ENCODE results near the genes LYPD6 and STAM2.

DNA sequence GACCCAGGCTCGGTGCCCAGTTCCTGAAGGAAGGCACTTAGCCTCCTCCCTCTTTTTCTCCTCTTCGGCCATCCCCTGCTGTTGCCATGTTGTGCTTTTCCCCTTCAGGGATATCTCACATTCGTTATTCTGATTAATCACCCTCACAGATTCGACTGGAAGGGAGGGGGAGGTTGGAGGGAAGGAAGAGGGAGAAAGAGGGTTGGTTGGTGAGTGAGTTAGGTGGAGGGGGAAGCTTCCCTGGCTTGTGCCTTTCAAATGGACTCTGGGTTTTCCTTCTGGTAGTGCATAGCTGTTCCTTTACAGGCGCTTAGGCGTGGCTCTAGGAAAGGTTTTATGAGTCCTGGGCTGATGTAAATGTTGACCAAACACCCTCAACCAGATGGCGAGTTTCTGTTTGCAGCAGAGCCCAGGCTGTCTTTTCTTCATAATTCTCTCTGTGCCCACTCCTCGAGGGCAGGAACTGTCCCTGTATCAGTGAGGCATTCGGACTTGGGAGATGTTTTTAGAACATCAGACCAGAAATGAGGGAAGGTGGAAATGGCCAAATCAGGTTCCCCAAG is 38.9 kb upstream of the LYPD6B start:
- PRO-cap, 3 experiments, result no peak in any of the 3 experiments

DNA sequence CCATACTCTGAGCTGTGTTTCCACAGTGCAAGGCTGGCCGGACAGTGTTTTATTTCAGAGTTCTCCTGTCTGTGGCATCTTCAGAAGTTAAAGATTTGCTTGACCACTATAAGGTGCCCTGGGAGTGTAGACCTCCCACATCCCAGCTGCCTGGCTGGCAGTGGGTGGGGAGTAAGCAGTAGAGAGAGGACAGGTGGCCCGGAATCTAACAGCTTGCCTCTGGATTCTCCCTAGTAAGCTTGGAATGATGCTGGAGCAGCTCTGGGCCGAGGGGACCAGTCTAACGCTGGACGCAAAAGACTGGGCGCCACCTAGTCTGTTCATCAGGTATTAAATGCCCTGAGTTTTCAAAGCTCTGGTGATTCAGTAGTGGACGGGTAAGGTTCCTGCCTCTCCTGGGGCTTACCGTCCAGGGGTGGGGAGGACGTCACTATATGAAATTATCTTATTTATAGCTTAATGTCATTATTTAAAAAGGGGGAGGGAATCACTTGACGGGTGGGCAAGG is 687 bp upstream of the LYPD6B start:
- PRO-cap, 3 experiments, result peak in 1 of 3 experiments; most common plus-strand start position 361 of the sequence (in 1)

GRCh38 chr2:149329765-149330912 is at the start of gene LYPD6:
Gene LYPD6 (plus strand): TSS chr2:149330587.
- PRO-cap, 3 experiments, result peak in 3 of 3 experiments; most common plus-strand start chr2:149330008 (in 3); most common minus-strand start chr2:149330375 (in 2)

- PRO-cap, 3 experiments, result peak in 1 of 3 experiments; most common minus-strand start chr2:149598195 (in 1)
Observed at GRCh38 chr2:149597928-149598594, 10.5 kb upstream of the MMADHC start.

DNA sequence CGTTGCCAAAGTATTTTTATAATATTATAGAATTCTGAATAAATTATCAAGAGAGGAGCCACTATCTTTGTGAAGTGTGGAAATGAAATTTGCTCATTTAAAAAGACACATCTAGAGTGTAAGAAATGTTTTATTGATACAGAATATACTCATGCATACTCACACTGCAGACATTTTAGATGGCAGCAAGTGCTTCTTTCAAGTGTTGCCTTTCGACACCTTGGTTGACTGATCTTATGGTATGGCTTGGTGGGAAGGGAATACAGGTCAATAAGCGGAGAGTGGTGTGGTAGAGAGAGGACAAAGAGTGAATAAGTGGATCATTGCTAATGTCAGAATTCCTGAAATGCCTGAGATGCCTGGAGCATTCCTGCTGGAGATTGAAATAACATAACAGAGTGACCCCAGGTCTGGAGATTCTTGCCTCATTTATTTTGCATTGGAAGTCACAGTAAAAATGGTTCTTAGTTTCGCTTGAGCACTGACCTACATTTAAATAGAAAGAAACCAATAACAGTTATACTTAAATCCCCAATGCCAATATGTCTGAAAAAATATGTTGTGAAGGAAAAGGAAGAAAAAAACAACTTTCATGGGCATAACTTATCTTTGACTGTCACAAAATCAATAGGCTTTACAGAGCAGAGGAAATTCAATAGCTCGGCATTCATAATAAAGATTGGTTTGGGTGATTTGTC is 76.6 kb downstream of the RND3 start:
- PRO-cap, 3 experiments, result no peak in any of the 3 experiments

GRCh38 chr2:150469520-150470379 is 17.7 kb downstream of the RND3 start:
- PRO-cap, 3 experiments, result no peak in any of the 3 experiments

DNA sequence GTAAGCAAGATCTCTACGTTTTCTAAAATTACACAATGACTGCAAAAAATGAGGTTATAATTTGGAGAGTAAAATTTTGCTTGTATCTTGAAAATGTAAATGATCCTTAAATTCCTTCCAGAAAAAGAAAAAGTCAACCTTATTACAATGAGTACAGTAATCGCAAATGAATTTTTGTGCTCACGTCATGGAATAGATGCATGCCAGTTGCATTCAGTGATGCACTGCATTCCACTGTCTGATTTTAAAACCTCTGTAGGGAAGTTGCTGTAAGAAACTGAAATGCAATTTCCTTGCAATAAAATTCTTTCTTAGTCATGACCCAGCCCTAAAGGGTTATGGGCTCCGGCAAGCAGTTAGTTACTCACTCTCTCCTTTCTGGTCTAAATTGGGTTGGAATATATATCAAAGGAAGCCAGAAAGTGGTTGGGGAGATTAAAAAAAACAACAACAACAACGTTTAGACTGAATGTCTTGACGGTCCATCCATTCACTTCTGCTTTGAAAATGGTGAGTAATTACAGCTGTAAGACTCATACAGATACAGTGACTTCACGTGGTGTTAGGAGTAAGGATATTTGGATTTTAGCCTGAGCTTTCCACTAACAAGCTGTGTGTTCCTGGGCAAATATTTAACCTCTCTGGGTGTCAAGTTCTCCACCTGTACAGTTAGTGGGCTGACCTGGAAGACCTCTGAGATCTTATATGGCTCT is 8.6 kb upstream of the RND3 start:
- PRO-cap, 3 experiments, result no peak in any of the 3 experiments

DNA sequence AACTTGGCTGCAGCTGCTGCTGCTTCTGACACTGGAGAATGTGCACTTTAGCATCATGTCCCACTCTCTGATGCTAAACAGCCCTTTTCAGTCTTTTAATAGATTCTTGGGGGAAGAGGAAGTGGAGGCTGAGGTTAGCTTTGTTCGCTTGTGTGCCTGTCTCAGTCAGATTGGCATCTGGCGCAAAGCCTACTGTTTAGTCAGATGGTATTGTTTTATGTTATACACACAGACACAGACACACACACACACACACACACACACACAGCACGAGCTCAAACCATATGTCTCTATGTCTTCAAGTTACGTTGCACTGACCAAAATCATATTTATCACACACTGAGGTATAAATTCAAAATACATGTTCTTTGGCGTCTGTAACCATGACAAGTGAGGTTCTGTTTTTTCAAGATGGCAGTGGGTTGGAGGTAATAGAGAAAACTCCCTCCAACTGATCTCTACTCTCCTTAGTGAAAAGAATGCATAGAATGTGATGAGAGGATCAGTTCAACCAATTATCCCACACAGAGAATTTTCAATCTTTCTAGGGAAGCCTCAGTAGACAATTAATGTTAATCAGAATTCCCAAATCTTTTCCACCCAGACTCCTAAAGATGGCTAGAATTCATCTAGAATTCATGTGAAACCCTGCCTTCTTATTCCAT is 136.8 kb upstream of the RND3 start:
- PRO-cap, 3 experiments, result no peak in any of the 3 experiments

DNA sequence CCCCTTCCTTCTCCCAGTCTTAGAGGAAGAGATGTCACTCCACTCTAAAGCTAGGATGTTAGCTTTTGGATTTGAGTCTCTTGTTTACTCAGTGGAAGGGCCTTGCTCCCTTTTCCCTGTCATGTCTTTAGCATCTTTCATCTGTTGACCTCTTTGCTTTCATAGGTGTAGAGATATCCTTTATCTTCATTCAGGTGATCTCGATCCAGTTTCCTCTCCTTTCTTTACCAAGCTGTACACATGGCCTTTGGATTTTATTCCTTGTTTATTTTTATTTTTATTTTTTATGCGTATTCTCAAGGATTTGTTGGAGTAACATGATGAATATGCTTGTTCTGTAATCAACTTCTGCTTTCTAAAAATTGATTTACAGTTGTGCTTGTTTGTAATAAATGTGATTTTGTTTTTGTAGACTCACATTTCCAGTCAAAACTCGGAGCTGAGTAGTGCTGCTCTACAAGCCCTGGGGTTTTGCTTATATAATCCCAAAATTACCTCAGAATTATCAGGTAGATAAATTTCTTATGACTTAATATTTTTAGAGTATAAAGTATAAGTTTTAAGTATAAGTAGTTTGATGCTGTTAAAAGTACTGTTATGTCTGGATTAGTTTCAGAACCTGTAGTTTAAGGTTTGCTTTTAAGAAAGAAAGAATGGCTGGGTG is 4.8 kb downstream of the RIF1 start:
- PRO-cap, 3 experiments, result no peak in any of the 3 experiments

DNA sequence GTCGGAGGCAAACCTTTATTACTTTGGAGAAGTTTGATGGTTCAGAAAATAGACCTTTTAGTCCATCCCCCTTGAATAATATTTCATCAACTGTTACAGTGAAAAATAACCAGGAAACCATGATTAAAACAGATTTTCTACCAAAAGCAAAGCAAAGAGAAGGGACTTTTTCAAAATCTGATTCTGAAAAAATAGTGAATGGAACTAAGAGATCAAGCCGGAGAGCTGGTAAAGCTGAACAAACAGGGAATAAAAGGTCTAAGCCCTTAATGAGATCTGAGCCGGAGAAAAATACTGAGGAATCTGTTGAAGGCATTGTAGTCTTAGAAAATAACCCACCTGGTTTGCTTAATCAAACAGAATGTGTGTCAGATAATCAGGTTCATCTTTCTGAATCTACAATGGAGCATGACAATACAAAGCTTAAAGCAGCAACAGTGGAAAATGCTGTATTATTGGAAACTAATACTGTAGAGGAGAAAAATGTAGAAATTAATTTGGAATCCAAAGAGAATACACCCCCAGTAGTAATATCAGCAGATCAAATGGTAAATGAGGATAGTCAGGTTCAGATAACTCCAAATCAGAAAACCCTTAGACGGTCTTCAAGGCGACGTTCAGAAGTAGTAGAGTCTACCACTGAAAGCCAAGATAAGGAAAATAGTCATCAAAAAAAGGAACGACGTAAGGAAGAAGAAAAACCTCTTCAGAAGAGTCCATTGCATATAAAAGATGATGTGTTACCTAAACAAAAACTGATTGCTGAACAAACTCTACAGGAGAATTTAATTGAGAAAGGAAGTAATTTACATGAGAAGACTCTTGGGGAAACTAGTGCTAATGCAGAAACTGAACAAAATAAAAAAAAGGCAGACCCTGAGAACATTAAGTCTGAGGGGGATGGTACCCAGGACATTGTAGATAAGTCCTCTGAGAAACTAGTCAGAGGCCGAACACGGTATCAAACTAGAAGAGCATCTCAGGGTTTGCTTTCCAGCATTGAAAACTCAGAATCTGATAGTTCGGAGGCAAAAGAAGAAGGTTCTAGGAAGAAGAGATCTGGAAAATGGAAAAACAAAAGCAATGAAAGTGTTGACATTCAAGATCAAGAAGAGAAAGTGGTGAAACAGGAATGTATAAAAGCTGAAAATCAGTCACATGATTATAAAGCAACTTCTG is 53.9 kb downstream of the RIF1 start:
- PRO-cap, 3 experiments, result no peak in any of the 3 experiments

GRCh38 chr2:151704291-151705103 is 29.8 kb downstream of the NEB start:
- PRO-cap, 3 experiments, result no peak in any of the 3 experiments

GRCh38 chr2:152175352-152176590 is at the start of gene STAM2:
Gene STAM2 (minus strand): TSS chr2:152175763.
- PRO-cap, 3 experiments, result peak in 3 of 3 experiments; most common plus-strand start chr2:152175574 (in 2); most common minus-strand start chr2:152175467 (in 3)

DNA sequence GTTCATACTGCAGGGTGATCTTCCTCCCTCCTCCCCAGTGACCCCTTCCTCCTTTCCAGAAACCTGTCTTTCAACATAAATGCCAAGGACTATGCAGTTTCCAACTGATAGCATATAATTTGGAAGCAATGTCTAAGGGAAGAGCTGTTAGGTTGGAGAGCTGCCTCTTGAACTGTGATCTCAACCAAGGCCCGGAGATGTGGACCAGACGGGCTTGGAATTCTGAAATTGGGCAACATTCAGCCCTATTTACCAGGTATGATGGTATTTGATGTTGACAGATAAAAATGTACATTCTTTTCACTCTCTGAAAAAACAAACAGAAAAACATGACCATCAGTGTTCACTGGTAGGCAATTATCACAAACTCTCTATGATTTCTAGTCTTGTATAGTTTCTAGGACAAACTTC is 7.6 kb downstream of the FMNL2 start:
- PRO-cap, 3 experiments, result no peak in any of the 3 experiments

DNA sequence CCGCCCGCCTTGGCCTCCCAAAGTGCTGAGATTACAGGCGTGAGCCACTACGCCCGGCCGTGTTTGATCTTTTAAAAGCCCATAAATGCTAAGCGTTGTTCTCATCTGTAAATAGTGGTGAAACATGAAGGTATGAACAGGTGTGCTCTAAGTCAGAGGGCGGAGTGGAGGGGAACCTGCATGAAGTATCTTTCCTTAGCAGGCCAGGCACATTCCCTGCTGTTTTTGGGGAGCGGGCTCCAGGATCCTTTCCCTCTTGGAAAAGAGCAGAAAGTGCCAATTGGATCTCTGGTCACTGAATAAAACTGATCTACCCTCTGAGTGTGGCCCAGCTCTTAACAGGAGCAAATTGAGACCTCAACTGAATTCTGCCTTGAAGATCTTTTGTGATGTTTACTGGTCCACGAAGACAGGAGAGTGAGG is 67.2 kb downstream of the FMNL2 start:
- PRO-cap, 3 experiments, result no peak in any of the 3 experiments

- PRO-cap, 3 experiments, result no peak in any of the 3 experiments
Observed at GRCh38 chr2:152594098-152594795, 123.0 kb downstream of the PRPF40A start.

GRCh38 chr2:152676034-152676857 is 41.0 kb downstream of the PRPF40A start:
- PRO-cap, 3 experiments, result no peak in any of the 3 experiments

- PRO-cap, 3 experiments, result no peak in any of the 3 experiments
Observed at GRCh38 chr2:153871049-153871497, 649 bp upstream of the GALNT13 start.

GRCh38 chr2:154206714-154206952 is 334.9 kb downstream of the GALNT13 start:
- PRO-cap, 3 experiments, result no peak in any of the 3 experiments

DNA sequence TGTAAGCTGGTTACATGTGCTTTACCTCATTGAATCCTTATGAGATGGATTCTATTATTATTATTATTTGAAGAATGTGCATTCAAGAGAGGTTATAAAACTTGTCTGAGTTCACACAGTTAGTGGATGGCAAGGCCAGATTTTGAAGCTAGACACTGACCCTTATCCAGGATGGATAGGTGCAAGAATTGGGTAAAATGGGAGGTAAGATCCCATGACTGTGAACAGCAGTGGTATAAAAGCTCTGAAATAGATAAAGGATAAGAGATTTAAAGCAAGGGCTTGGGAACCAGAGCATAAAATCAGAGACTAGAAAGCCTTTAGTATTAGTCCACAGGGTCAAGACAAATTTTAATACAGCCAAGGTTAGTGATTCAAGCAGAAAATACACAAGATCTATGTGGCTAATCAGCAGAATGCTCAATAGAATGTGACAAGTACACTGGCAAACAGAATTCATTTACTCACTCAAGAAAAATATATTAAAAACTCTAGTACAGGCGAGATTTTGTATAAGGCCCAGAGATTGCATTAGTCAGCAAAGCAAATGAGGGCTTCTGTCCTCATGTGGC is 93.0 kb downstream of the KCNJ3 start:
- PRO-cap, 3 experiments, result peak in 2 of 3 experiments; most common plus-strand start position 279 of the sequence (in 2)

DNA sequence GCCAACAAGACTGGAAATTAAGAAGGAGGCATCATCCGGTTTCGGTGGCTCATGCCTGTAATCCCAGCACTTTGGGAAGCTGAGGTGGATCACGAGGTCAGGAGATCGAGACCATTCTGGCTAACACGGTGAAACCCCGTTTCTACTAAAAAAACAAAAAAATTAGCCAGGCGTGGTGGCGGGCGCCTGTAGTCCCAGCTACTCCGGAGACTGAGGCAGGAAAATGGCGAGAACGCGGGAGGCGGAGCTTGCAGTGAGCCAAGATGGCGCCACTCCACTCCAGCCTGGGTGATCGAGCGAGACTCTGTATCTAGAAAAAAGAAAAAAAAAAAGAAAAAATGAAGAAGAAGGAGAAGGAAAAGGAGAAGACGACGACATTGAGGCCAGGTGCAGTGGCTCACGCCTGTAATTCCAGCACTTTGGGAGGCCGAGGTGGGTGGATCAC is 532.6 kb downstream of the KCNJ3 start:
- PRO-cap, 3 experiments, result no peak in any of the 3 experiments